ENCODE data around the genes CHRNA10, OR52R1, OR51S1, OR51A7, OR52A5, HBB and OR51Q1.

DNA sequence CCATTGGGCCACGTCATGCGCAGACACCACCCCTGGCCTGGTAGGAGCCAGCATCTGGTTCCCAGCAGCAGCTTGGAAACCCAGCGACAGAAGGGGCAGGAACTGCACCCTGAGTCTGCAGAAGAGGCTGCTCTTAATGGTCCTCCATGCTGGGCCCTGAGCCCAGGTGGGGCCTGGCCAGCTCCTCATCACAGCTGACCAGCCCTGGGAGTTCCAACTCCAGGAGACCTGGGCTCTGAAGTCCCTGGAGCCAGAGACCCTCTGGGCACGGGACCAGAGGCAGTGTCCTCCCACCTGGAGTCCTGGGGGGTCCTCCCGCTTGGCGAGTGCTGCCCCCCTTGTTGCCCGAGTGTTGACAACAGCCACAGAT lies 5.5 kb downstream of the PHLDA2 start:
- PRO-cap, 3 experiments: no peak in any of the 3 experiments
- RAMPAGE, long total RNA: no peak

- PRO-cap, 3 experiments: no peak in any of the 3 experiments
- RAMPAGE, long total RNA: no peak
These were observed 13.6 kb upstream of the PHLDA2 start for GRCh38 chr11:2942894-2943084.

DNA sequence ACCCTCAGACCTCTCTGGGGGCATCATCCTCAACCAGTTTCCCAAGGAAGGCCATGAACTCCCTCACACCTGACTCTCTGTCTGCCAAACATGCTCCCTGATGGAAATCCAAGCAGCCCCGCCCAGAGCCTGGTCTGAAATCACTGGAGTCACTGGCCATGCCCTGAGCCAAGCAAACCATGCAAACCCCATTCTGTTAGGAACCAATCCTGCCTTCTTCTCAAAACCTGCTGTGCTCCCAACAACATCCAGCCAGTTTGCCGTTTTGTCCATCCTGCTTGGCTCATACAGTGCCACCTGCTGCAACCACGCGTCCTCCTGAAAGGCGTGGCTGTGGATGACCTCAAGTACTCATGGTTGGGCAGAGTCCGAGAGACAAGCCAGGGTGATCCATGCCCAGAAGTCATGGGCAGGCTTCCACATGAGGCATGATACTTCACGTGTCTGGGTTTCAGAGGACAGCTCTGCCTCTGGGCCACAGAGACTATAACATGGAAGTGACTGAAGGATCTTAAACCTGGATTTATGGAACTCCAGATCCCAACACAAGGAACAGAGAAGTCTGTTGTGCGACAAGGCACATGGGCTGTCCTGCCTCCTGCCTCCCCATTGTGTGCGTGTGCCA lies 15.6 kb downstream of the CARS1 start:
- PRO-cap, 3 experiments: no peak in any of the 3 experiments
- RAMPAGE, long total RNA: no peak

DNA sequence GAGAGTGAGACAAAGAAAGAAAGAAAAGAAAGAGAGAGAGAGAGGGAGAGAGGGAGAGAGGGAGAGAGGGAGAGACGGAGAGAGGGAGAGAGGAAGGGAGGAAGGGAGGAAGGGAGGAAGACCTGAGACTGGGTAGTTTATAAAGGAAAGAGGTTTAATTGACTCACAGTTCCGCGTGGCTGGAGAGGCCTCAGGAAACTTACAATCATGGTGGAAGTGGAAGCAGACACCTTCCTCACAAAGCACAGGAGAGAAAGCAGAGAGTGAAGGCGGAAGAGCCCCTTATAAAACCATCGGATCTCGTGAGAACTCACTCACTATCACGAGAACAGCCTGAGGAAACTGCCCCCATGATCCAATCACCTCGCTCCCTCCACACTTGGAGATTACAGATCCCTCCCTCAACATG lies 12.2 kb upstream of the CARS1 start:
- PRO-cap, 3 experiments: no peak in any of the 3 experiments
- RAMPAGE, long total RNA: no peak

- PRO-cap, 3 experiments: no peak in any of the 3 experiments
- RAMPAGE, long total RNA: no peak
These were observed 16.8 kb downstream of the OSBPL5 start for GRCh38 chr11:3148270-3148763.

DNA sequence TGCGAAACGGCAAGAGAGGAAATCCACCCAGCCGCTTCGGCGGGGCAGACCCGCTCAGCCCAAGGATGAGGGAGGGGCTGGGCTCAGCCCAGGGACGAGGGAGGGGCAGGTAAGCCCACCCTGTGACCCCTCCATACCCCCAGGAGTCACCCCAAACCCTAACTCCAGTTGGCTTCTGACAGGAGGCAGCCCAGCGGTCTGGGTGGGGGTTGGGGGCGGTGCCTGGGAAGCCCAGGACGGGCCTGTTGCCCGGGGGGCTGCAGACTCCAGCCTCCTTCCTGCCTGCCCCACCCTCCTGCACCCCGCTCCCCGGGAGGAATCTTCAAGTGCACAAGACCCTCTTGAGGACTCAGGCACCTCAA lies 905 bp downstream of the OSBPL5 start:
- PRO-cap, 3 experiments: no peak in any of the 3 experiments
- RAMPAGE, long total RNA: no peak

GRCh38 chr11:3421603-3422118 lies 42.7 kb upstream of the ZNF195 start:
- PRO-cap, 3 experiments: no peak in any of the 3 experiments
- RAMPAGE, long total RNA: no peak

GRCh38 chr11:3671160-3671535 lies at the start of gene CHRNA10:
CHRNA10 (minus strand) TSS chr11:3671384.
- PRO-cap, 3 experiments: no peak in any of the 3 experiments
- RAMPAGE, long total RNA: no peak

DNA sequence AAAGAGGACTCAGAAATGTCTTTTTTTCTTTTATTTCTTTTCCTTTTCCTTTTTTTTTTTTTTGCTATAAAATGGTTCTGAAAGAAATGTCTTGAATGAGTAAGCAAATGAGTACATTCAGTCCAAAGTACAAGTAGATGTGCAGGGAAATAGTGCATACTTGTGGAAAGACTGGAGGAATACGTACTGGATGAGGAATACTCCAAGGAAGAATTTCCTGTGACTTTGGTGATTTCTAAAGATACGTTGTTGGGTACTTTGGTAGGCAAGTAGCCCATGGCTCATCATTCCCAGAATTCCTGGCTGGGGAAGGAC lies 4.6 kb upstream of the NUP98 start:
- PRO-cap, 3 experiments: no peak in any of the 3 experiments
- RAMPAGE, long total RNA: no peak

DNA sequence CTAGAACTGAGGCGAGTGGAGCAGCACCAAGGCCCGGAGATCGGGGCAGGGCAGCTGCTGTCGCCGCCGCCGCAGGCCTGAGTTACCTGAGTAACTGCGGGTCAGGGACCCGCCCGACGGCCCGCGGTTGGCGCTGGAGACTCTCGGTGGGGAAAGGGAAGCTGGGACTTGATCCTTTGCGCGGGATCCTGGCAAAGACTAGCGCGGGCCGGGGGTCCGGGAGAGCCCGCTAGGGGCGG lies 274 bp upstream of the STIM1 start:
- PRO-cap, 3 experiments: no peak in any of the 3 experiments
- RAMPAGE, long total RNA: no peak

DNA sequence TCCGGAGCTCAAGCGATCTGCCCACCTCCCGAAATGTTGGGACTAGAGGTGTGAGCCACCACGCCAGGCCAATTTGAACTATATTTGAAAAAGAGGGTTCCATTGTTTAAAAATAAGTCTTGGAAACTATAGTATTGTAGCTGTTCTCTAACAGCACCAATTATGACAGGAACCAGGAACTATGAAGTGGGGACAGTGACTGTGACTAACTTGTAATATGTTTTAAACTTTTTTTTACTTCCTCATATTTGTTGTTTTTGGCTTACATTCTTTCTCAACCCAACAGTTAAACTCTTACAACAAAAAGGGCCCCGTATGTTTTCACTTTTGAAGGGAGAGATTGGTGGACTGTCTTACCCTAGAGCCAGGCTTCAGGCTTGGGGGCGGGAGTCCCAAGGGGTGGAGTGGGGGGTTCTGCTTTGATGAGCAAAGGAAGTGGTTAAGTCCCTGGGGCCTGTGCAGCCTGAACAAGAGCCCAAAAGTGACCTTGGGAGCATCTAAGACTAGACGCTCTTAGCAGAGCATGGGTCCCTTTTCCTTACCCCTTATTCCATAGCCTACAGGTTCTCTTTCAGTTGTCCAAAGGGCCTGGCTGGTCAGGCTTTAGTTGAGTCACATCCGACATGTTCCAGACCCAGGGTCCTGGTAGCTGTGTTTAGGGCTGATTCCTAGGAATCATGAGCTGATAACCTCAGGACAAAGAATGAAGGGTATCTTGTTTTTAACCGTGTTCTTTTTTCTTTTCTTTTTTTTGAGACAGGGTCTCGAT lies 38.7 kb downstream of the STIM1 start:
- PRO-cap, 3 experiments: no peak in any of the 3 experiments
- RAMPAGE, long total RNA: no peak

DNA sequence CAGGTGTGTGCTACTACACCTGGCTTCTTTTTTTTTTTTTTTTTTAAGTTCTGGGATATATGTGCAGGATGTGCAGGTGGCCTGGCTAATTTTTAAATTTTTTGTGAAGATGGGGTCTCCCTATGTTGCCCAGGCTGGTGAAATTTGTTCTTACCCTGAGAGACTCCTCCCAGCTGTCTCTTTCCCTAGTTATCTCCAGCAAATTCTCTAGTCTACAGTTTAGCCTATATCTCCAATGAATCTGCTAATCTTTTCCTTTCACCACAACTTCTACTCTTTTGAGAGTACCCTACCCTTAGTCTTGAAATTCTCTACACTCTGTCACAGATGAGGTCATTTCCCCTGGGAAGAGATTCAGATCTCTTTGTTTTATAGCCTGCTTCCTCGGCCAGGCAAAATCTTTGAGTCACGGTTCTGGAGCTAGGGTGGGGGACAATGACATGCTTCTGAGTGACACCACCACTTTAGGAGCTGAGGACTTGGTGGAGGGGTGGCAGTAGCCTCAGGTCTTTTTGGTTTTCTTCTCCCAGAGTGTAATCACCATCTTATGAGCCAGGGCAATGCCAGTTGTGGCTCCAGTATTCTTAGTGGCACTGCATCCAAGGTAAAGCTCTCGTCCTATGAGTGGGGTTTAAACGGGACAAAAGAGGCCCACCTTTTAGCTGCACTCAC lies 98.7 kb upstream of the RRM1 start:
- PRO-cap, 3 experiments: no peak in any of the 3 experiments
- RAMPAGE, long total RNA: no peak

- PRO-cap, 3 experiments: no peak in any of the 3 experiments
- RAMPAGE, long total RNA: no peak
These were observed at the start of gene OR52R1 for GRCh38 chr11:4804197-4804813. OR52R1 (minus strand) TSS chr11:4804380.

- PRO-cap, 3 experiments: no peak in any of the 3 experiments
- RAMPAGE, long total RNA: no peak
These were observed at the start of gene OR51S1 for GRCh38 chr11:4849119-4849410. OR51S1 (minus strand) TSS chr11:4849208.

- PRO-cap, 3 experiments: no peak in any of the 3 experiments
- RAMPAGE, long total RNA: no peak
These were observed at the start of gene OR51A7 for GRCh38 chr11:4903388-4903991. OR51A7 (plus strand) TSS chr11:4903783.

GRCh38 chr11:5066328-5066668 lies 6.9 kb upstream of the OR52E2 start:
- PRO-cap, 3 experiments: no peak in any of the 3 experiments
- RAMPAGE, long total RNA: no peak

DNA sequence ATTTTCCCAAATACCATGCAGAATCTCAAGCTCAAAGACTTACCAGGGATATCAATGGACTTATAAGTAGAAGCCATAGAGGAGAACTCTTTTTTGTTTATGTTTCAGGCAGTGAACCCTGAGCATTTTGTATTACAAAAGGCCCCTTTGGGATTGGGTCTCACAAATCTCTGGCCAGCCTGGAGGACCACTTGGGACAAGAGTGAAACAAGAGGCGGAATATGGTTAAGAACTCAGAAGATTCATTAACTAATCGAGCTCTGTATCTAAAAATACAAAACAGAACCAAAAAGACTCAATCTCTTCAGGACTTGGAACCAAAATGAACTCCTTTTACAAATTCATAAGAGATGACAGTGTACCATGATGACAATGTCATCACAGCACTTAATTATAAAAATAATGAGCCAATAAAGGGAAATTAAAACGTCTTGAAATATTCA lies at the start of gene OR52A5:
Gene OR52A5 (minus strand): TSS at position 89 of the 443 bp plus-strand sequence.
- PRO-cap, 3 experiments: no peak in any of the 3 experiments
- RAMPAGE, long total RNA: no peak

DNA sequence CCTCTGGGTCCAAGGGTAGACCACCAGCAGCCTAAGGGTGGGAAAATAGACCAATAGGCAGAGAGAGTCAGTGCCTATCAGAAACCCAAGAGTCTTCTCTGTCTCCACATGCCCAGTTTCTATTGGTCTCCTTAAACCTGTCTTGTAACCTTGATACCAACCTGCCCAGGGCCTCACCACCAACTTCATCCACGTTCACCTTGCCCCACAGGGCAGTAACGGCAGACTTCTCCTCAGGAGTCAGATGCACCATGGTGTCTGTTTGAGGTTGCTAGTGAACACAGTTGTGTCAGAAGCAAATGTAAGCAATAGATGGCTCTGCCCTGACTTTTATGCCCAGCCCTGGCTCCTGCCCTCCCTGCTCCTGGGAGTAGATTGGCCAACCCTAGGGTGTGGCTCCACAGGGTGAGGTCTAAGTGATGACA lies at the start of gene HBB:
Gene HBB (minus strand): TSS at position 303 of the 425 bp plus-strand sequence.
- PRO-cap, 3 experiments: no peak in any of the 3 experiments
- RAMPAGE, long total RNA: no peak

DNA sequence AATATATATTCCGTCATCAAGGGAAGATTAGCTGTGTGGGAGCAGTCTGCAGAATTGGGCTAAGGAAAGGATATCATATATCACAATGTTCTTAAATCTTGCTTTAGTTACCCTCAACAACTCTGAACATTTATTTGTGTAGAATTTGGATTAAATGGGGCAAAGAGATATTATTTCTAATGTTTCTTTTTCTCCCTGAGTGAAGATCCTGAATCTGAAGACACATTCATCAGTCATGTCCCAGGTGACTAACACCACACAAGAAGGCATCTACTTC lies at the start of gene OR51Q1:
Gene OR51Q1 (plus strand): TSS at position 146 of the 277 bp plus-strand sequence.
- PRO-cap, 3 experiments: no peak in any of the 3 experiments
- RAMPAGE, long total RNA: no peak

GRCh38 chr11:5698208-5698576 lies 8.6 kb downstream of the TRIM22 start:
- PRO-cap, 3 experiments: no peak in any of the 3 experiments
- RAMPAGE, long total RNA: no peak

All from cerebellum (tissue), 5 donors.